Thoracic aorta endothelial cell (primary cell): ENCODE measurements around a stretch of chr12.

DNA sequence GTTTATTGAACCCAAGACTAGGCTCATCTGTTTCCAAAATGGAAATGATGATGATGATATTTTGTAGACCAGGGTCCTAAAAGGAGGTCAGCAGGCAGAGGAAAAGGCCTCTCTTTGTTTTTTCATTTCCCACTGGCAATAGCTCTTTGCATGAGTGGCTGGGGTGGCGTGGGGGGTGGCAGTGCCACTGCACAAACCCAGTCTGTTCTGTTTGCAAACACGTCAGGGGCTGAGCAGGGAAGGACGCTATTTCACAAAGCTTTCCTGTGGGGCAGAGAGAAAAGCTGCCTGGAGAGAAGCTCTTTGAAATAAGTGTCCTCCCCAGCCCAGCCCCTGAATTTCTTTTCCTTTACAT lies 72.7 kb downstream of the ZNF664 start:
- CAGE, long polyA plus RNA: no peak

DNA sequence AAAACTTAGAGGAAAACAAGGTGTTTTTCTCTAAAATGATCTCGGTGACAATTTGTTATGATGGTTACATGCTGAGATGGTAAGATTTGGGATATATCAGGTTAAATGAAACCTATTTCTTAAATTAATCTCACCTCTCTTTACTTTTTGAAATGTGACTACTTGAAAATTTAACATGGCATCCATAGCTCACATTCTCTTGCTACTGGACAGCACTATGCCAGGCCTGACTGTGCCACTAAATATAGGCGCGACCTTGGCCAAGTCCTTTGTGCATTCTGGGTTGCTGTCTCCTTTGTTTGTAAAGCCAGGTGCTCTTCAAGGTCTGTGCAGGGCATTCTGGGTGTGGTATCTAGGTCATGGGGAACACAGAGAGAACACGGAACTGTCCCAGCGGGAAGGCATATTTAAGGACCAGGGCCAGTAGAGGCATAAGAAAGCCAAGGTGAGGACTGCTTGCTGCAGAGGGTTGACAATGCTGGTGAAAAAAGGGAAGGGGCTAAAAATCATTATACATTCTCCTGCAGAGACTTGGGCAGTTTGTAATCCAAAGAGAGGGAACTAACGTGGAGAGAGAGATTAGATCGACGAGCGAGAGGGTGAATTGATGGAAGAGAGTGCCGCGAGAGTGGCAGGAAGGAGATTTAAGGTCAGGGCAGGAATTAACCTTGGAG lies 121.2 kb downstream of the ZNF664 start:
- CAGE, long polyA plus RNA: no peak

- CAGE, long polyA plus RNA: no peak
Observed at GRCh38 chr12:124340761-124341012, 45.8 kb downstream of the RFLNA start.

GRCh38 chr12:124388450-124389186 lies 93.7 kb downstream of the RFLNA start:
- CAGE, long polyA plus RNA: no peak

GRCh38 chr12:124391204-124391647 lies 96.3 kb downstream of the RFLNA start:
- CAGE, long polyA plus RNA: no peak

- CAGE, long polyA plus RNA: no peak
Observed at GRCh38 chr12:124392757-124393451, 98.0 kb downstream of the RFLNA start.

DNA sequence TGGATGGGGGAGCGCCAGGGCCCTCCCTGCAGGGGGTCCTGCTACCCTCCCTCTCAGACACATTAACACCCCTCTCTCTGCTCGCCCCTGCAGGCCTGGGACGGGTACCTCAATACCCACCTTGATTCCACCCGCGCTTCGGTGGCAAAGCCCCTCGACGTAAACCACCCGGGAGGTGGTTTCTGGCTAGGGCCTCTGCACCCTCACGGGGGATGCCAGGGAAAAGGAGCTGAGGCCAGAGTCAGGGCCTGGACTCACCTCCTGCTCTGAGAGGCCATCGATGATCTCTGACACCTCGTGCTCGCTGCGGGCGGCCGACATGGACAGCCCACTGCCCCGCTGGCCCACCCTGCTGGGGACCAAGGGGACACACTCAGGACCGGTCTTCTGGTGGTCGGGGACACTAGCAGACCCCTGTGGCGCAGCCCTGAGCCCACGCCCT lies 134.5 kb downstream of the RFLNA start:
- CAGE, long polyA plus RNA: no peak

DNA sequence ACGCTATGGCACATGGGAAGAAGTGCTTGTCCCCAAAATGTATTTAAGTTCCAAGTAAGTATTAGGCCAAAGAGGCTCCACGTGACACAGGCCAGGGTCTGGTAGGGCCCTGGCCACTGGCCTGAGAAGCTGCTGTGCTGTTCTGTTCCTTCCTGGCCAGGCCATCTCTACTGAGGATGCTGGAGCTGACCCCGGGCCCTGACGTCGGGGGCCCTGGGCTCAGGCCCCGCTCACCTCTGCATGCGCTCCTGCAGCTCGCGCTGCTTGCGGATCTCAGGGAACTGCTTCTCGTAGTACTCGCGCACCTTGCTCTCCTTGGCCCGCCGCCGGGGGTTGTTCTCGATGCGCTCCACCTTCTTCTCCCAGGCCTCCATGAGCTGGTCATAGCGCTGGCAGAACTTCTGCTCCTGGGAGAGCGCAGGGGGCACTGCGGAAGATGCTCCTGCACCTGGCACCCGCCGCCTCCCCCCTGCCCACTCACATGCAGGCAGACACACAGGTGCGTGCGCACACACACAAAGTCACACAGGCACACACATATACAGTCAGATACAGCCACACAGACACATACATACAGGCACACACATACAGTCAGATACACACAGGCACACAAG lies 135.6 kb downstream of the RFLNA start:
- CAGE, long polyA plus RNA: no peak

DNA sequence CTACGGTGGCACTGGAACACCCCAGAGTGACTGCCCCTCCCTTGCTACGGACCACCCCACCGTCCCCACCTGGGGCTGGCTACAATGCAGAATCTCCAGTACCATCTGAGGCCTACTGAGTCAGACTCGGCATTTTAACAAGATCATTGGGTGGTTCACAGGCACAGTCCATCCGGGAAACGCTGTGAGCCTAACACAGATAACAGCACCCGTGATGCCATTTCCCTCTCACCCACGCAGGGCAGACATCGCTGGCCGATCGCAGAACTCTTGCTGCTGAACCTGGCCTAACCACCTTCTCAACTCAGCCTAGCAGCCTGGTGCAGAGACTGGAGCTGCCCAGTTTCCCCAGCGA lies 83.4 kb downstream of the NCOR2 start:
- CAGE, long polyA plus RNA: no peak

- CAGE, long polyA plus RNA: no peak
Observed at GRCh38 chr12:124486304-124486939, 81.0 kb downstream of the NCOR2 start.

DNA sequence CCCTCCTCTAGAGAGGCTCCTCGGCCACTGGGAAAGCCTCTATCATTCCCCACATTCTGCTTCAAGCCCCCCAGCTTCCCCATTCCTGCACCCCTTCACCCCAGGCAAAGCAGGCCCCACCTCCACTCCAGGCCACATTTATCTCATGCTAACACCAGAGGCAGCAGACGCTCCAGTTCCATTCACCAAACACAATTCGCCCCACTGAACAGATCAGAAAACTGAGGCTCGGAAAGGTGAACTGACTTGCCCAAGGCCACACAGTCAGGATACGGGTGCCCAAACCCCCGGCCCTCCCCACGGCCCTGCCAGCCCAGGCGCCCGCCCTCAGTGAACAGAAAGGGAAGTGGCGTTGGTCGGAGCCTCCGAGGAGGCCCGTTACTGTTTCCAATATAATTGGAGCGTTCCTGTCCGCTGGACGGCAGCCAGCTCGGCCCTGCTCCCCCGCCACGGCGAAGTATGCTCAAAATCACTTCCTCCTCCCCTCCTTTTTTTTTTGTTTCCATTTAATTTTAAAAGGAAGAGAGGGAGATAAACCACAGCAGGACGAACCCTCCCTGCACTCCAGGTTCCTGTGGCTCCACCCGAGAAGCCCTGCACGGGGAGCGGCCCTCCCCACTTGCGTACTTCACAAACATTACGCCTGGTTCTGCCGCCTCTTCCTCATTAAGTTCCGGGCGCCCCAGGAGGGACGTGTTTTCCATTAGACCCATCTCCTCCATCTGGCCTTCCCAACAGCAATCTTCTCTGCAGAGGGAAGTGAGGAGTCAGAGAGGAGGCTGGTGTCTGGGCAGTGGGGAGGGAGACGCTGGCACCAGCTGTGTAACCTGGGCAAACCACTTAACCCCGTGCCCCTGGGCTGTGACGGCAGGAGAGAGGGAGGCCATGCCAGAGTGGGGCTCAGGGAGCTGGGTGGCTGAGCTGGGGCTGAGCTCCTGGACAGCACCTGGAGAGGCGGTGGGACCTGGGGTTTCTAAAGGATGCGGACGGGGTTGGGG lies 61.1 kb downstream of the NCOR2 start:
- CAGE, long polyA plus RNA: no peak

DNA sequence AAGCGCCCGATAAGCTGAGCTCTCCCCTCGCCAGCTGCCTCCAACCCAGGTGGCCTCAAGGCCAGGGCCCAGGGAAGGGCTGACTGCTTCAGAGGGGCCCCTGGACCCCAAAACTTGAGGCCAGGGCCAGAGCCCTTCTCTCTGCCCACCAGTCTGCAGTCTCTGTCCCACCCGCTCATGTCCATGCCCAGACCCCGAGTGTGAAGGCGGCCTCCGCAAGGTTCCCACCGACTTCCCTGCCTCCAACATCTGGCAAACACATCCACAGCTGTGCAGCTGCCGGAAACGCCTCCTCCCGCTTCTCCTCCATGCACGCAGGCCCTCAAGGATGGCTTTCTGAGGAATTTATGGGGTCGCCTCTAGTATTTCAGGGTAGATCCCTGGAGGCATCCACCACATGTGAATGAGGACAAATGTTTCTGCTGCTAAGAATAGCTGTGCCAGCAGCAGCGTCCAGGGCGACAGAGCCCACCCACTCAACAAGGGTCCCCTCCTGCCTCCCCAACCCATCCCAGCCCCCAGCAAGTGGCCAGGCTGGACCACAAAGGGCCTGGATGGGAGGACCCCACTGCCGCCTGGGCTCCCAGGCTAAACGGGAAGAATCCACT lies 59.7 kb downstream of the NCOR2 start:
- CAGE, long polyA plus RNA: no peak

- CAGE, long polyA plus RNA: no peak
Observed at GRCh38 chr12:124519395-124519714, 48.1 kb downstream of the NCOR2 start.

GRCh38 chr12:124554191-124555132 lies 12.9 kb downstream of the NCOR2 start:
- CAGE, long polyA plus RNA: no peak

DNA sequence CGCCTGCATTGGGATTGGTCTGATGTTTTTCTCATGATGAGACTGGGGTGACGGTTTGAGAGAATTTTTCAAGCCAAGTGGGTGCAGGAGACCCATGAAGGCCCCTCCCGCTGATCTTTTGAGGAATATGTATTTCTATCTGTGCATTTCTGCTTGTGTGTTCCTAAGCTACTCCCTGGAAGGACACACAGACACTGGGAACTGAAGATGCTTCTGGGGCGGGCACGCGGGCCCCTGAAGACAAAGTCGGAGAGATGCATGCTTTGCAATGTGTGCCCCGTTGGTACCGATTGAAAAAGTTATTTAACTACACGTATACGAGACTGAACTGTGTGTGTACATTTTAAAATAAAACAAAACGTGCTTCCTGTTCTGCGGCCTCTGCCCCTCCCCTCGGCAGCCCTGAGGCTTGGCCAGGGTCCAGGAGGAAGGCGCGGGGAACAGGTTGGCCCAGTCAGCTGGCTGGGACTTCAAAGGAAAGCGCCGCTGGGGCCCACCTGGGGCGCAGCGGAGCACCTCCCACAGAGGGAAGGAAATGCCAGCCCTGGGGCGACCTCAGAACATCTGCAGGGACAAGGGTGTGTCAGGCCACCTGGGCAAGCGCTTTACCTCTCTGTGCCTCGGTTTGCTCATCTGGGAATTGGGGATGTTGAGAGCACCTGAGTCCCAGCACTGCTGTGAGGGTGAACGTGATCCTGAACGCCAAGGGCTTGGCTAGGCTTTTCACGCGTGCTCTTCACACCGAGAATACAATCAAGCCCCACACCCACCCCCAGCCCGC lies 41.6 kb upstream of the NCOR2 start:
- CAGE, long polyA plus RNA: no peak

GRCh38 chr12:124736985-124737424 lies 126.7 kb downstream of the SCARB1 start:
- CAGE, long polyA plus RNA: no peak

DNA sequence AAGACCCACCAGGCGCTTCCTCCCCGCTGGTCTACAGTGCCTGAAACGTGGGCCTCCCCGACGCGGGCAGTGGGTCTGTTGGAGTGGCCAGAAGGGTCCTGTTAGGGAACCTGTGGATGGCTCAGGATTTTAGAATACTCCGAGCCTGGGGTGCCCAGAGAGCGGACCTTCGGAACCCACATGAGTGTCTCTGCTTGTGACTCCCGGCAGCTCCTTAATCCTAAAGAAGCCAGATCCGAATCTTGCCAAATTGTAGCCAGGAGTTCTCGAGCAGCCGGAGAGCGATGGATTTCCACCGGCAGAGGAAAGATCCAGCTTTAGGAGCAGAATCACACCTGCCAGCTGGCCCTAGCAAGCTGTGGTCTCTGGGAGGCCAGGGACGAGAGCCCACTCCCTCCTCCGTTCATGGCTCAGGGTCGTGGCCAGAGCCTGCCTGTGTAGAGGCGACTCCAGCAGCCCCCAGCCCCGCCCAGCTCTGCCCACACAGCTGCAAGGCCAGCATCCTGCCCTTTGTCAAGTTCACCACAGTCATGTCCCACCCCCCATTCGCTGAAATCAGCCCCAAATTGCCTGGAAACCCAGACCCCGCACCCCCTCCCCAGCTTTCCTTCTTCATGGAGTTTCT lies 121.1 kb downstream of the SCARB1 start:
- CAGE, long polyA plus RNA: no peak

DNA sequence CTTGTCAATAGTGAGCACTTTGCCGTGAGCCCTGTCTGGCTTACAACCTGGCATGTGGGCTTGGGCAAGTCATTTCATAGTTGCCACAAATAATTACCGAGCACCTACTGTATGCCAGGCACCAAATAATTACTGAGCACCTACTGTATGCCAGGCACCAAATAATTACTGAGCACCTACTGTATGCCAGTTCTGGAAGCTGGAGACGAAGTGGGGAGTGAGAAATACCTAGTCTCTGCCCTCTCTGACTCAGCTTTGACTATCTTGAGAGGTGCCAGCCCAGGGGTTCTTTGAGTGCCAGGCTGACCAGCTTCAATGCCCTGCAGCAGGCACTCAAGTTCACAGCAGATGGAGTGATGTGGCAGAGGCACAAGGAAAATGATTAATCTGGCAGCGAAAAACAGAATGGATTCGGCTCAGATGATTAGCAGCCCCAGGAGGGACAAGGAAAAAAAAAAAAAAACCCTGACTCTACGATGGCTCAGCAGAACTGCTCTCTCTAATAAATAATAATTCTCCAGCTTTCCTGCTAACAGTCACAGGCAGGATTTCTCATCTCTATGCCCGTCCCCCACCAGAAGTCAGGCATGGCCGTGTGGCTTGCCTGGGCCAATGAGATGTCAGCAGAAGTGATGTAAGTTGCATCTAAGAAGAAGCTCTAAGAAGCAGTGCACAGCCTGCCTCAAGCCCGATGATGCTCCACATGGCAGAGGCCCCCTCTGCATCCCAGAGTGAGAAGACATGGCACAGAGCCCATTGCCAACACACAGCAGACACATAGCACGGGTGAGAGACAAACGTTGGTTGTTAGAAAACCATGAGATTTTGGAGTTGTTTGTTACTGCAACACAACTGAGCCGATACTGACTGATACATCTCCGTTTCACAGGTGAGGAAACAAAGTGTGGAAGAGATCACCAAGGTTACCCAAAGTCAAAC lies 111.2 kb downstream of the SCARB1 start:
- CAGE, long polyA plus RNA: no peak

GRCh38 chr12:124774653-124775146 lies 89.0 kb downstream of the SCARB1 start:
- CAGE, long polyA plus RNA: no peak

GRCh38 chr12:124786118-124787008 lies 77.3 kb downstream of the SCARB1 start:
- CAGE, long polyA plus RNA: no peak